Mammary microvascular endothelial cell (primary cell): ENCODE measurements around a stretch of chr9.

GRCh38 chr9:128204069-128204821 lies 1.1 kb downstream of the DNM1 start:
- RAMPAGE, long total RNA = no peak

DNA sequence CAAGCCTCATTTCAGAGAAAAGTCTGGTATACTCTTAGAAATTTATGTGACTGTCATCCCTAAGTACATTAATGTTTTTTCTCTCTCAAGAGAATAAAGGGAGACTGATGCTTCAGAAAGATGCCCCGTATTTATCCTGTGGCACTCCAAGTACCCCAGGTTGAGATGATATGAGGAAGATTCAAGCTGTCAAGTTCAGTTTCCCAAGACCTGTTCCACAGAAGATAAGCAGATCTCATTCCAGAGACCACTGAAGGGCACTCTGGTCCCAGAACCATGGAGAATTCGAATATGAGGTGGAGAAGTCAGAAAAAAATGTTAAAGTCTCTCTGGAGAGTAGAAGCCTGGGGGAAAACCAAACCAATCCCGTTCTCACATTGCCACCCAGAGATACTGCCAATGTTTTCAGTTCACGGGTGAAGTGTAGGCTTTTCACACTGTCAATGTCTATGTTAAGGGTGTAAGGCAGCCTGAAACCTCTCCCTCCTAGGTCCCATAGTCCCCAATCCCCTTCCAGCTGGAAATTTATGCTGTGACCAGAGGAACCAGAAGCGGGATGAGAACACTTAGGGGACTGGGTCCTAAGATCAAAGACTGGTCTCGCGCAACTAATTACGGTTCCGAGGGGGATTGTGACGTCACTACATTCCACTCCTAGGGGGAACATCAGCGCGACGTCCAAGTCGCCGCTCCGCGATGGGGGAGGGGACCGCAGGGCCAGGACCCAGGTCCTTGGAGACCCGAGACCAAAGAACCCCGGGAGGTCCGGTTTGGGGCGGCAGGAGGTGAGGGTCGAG lies 897 bp downstream of the GOLGA2 start:
- RAMPAGE, long total RNA = no peak

DNA sequence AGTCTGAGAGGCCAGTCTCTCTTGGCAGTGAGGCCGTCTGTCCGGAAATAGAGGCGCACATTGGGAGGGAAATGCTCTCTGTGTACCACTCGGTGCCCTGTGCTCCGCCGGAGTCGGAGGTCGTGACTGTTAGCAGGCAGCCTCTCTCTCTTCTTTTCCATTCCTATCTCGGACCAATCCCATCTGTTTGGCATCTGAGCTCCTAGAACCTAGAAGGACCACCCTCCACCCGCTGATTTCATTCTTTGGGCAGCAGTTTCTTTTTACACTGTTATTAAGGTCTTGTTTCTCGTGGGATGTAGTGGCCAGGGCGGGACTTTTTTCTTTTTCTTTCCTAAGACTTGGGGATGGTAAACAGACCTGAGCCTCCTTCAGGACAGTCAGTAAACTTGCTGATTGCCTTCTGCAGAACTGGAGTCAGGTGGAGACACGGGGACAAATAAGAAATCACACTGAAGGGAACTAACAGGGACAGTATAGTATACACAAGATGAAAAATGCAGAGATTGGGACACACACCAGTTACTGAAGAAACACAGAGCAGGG lies 456 bp downstream of the URM1 start:
- RAMPAGE, long total RNA = no peak

DNA sequence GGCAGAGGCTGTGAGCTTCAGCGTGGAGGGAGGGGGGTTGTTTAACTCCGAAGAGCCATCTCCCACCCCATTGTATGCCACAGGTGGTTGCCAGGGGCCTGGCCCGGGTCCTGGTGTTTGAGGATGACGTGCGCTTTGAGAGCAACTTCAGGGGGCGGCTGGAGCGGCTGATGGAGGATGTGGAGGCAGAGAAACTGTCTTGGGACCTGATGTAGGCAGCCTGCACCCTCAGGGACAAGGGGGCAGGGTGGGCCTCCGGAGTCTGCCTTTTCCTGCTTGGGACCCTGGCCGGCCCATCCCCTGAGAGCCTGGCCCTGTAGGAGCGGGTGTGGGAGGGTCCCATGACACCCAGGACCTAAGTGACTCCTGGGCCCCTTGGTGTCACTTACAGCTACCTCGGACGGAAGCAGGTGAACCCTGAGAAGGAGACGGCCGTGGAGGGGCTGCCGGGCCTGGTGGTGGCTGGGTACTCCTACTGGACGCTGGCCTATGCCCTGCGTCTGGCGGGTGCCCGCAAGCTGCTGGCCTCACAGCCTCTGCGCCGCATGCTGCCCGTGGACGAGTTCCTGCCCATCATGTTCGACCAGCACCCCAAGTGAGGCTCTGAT lies 13.5 kb downstream of the CERCAM start:
- RAMPAGE, long total RNA = no peak

DNA sequence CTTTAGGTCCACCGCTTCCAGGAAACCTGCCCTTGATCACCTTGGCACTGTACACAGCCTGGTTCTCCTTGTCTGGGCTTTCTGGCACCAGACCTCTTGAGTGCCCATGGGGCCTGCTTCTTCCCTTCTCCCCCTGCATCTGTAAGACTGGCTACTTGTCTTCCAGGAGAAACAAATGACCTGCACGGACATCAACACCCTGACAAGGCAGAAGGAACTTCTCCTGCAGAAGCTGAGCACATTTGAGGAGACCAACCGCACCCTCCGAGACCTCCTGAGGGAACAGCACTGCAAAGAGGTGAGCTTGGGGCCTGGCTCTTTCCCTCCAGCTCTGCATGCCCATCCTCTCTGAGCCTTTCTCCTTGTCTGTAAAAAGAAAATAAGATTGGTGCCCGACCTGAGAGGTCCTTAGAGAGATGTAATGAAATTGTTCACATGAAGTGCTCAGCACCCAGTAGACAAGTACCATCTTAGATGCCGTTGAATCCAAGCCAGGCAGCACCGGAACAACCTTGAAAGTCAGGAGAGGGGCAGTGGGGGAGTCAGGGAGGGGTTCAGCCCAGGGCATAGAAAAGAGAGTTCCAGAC lies 17.7 kb downstream of the ODF2 start:
- RAMPAGE, long total RNA = no peak

DNA sequence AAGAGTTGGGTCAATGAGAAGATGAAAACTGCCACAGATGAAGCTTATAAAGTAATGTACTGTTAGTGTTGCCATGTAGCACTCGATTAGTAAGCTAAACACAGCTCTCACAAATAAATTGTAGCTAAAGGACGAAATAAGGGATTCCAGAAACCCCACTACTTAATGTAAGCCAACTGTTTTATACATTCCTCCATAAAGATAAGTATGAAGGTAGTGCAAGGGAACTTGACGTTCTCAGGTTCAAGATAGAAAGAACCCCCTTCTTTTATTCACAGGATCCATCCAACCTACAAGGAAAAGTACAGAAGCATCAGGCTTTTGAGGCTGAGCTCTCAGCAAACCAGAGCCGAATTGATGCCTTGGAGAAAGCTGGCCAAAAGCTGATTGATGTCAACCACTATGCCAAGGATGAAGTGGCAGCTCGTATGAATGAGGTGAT lies 30.4 kb downstream of the SPTAN1 start:
- RAMPAGE, long total RNA = no peak

DNA sequence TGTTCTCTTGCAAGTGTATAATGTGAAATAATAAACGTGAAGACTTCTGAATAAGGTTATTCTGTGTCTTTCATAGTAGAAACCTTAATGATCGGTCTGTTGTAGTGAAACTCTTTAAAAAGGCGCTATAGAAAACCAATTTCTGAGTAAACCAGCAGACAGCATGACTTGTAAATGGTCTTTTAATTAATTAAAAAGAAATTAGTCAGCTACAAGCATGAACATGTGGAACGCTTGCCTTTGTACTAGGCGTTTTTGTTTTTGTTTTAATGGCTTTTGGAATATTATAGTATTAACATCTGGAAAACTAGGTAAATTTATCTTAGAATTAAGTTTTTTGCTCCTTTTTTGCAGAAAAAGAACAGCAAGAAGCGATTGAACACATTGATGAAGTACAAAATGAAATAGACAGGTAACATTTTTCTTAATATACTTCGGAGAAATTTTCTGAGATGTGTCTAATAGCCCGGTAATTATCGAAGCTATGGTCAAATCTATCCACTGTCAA lies 1.8 kb downstream of the SET start:
- RAMPAGE, long total RNA = no peak

DNA sequence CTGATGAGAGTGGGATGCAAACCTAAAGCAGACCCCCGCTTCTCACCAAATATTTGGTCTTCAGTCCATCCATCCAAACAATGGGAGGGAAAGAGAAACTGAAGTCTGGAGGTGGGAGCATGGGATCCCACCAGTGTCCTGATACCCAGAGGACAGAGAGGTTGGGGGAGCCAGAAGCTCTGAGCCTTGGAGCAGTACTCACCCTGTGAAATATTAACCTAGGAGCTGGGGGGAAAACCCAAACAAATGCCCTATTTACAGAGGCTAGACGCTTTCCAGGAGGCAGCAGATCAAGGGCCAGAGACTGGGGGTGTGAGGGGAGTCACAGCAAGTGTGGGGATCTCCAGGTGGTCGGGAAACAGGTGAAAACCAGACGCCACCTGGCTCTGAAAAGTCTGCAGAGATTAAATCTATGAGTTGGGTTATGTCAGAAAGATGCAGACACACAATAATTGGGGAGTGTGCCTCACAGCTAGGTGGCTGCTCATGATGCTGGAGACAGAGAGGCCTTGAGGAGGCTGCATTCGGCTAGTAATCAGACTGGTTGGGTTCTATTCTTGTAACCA lies 6.2 kb downstream of the ZER1 start:
- RAMPAGE, long total RNA = no peak

- RAMPAGE, long total RNA = no peak
Measured at GRCh38 chr9:128878281-128878913, 3.4 kb downstream of the KYAT1 start.

DNA sequence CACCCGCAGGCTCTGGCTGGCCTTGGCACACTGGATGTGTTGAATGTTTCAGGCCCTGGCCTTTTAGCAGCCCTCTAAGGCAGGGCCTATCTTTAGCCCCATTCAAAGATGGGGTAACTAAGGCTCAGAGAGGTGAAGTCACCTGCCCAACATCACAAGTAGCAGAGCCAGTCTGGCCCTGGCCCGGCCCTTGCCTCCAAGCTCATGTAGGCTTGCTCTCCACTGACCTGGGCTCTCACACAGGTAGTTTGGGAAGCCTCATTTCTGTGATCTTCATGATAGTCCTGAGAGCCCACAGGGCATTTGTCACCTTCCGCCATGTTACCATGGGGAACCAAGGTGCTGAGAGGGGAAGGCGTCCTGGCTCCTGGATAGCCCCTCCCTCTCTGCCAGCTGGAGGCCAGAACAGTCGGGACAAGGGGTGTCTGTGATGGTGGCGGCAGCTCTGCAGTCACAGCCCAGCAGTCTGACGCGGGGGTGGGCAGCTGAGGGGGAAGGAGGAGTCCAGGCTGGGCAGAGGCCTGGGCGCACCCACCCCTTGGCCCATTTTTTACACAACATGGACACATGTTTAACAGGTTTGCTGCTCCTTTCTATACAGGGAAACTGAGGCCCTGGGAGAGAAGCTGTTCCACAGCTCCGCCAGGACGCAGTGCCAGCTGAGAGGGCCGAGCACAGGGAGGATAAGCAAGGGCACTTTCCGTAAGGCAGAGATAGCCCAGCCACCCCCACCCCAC lies 16.8 kb downstream of the LRRC8A start:
- RAMPAGE, long total RNA = no peak

- RAMPAGE, long total RNA = no peak
Measured at GRCh38 chr9:128921736-128922412, 1.1 kb downstream of the PHYHD1 start.

DNA sequence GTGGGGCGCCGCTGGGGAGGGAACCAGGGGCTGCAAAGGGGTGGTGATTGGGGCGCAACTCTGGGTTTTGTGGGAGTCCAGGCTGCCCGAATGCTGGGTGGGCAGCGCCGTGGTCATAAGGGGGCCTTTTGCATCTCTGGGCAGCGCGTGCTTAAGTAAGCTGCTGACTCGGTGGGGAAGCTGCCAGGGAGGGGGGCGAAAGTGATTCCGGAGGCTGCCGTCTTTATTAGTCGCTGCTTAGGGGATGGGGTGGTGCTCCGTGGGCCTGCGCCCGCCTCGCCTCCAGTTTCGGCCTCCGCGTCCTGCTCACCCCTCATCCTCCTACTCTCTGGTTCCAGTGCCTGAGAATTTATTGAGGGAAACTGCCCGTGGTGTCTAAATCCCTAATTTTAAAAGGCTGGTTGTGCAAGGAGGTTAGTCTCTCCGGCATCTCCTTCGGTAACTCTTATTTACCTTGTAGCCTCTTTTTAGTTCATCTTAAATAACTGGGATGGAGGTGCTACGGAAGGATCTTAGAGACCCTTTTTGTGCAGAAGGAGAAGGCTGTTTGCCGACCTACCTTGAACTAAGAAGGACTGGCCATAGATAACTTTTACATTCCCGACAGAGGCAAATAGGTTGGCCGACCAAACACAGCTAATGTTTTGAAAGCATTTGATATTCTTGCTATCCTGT lies 721 bp downstream of the PTPA start:
- RAMPAGE, long total RNA = no peak

DNA sequence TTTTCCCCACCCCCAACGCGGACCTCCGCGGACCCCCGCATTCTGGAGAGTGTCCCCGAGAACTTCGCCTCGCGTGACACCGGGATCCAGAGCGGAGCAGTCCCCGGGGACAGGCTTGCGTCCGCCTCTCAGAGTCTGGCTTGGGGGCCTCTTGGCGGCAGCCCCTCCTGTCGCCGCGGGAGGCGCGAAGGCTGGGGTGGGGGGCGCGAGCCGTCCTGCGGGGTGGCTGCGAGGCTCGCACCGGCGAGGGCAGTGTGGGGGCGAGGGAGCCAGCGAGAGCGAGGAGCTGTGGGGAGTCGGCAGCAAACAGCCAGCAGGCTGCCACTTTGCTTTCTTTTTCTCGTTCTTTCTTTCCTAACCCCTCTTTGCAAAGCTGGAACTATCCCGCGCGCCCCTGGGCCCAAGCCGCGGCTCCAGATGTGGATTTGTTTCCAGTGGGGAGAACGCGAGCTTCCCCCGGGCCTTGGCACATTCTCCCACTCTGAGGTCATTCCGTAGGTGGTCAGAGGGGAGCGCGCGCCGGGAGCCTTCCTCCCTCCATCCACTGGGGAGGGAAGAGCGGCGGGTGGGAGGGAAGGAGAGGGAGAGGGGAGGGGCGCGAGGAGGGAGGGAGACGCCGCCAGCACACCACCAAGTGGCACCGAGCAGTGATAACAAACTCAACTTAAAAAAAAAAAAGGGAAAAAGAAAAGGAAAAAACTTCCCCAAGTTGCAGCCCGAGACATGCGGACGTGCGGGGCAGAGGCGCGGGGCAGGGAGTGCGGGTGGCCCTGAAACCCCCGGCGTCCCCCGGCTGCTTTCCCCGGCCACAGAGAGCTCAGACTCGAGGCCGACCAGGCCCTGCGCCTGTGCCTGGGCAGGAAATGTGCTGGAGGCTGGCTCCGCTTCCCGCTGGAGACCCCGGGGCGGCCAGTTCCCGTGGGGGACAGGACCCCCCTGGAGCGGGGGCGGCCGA lies 3.4 kb downstream of the IER5L start:
- RAMPAGE, long total RNA = no peak

DNA sequence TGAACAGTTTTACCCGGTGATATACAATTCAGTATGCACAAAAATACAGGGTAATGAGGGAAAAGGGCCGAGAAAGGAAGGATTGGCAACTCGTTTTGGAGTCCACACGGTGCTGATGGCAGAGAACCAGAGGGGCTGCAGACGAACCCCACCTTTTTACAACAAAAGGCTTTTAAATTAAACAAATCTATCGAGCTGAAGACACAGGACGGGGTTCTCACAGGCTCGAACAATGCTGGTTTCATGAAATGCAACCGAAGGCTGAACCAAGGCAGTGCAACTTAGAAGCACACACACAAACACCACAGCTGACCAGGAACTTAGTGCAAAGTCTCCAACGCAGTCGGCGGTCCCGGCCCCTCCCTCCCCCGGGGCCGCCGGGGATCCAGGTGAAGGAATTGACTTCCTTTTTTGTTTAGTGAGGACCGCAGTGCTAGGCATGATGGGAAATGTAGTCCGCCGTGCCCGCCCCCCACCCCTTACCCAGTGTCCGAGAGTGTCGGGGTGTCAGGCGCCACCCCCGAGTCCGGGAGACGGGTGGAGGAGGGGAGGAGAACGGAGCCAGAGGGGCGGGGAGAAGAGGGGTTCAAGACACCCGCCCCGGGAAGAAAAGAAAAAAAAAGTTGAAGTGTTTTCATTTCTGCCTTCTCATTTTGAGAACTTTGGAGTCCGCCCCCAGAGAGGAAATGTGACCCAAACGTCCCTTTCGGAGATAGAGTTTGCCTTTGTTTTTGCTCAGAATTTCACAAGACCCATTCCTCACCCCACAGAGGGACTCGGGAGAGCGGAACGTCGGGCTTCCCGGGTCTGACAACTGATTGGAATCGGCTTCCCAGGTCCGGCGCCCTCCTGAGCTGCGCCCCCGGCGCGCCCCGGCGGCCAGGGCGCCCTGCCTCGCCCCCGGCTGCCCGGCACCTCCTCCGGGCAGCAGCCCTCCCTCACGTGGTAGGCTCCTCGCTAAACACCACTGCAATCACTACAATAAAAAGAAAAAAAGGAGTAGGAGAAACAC lies 2.2 kb downstream of the IER5L start:
- RAMPAGE, long total RNA = no peak

- RAMPAGE, long total RNA = no peak
Measured at GRCh38 chr9:129182115-129182531, 4.1 kb upstream of the IER5L start.

DNA sequence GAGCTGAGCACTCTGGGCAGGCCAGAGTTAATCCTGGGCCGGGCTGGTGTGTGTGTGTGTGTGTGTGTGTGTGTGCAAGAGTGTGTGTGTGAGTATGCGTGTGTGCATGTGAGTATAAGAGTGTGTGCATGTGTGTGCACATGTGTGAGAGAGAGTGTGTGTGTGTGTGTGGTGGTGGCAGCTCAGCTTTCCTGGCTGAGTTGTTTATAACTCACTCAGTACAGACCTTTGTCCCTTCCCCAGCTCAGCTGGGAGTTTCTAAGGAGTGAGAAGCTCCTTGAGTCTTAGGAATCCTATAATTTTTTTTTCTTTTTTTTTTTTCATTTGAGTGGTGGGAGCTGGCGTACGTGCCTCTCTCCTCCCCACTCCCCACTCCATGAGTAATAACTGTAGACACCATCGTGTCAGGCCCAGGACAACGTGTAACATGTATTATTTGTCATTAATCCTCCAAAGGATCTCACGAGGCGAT lies 5.9 kb upstream of the IER5L start:
- RAMPAGE, long total RNA = no peak

GRCh38 chr9:129282273-129283150 lies 104.5 kb upstream of the IER5L start:
- RAMPAGE, long total RNA = no peak

GRCh38 chr9:129327589-129328323 lies 149.7 kb upstream of the IER5L start:
- RAMPAGE, long total RNA = no peak

GRCh38 chr9:129335290-129336120 lies 157.4 kb upstream of the IER5L start:
- RAMPAGE, long total RNA = no peak

DNA sequence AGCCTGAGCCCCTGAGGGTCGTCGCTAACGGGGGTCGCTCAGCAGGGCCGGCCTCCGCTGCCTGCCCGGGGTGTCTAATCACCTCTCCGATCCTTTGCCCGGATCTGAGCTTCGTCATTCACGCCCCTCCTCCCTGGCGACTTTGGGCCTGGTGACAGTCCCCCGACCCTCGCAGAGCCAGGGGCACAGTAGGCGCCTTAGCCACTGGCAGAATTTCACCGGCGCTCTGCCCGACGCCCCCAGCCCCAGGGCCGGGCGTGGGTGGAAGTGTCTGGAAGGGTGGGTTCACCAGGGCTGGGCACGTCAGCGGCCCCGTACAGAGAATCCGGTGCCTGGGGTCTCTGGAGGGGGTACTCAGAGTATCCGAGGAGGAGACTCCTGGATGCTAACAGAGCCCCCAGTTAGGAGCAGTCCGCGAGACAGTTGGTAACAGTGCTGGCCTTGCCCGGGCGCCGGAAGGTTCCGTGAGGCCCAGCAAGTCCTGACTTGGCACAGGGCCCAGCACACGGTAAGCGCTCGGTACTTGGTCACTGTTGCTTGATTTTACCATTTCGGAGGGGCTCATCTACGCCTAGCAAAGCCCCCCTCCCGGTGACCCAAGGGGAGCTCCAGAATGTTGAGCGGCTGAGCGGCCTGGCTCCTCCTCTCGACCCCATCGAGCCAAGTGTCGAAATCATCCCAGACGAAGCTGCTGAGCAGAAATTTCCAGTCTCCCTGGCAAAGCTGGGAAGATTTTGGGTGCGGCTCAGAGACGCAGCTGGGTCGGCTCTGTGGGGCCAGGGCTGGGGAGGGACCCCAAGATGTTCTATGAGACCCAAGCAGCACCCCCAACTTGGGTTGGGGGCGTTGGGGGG lies 137.5 kb downstream of the C9orf50 start:
- RAMPAGE, long total RNA = no peak